ENCODE results near the gene SLC48A1.

GRCh38 chr12:45644452-45645094 lies 84.9 kb upstream of the ARID2 start:
- PRO-cap: unidirectional peak, plus-strand start at chr12:45644704; unidirectional peak, plus-strand start at chr12:45644760

DNA sequence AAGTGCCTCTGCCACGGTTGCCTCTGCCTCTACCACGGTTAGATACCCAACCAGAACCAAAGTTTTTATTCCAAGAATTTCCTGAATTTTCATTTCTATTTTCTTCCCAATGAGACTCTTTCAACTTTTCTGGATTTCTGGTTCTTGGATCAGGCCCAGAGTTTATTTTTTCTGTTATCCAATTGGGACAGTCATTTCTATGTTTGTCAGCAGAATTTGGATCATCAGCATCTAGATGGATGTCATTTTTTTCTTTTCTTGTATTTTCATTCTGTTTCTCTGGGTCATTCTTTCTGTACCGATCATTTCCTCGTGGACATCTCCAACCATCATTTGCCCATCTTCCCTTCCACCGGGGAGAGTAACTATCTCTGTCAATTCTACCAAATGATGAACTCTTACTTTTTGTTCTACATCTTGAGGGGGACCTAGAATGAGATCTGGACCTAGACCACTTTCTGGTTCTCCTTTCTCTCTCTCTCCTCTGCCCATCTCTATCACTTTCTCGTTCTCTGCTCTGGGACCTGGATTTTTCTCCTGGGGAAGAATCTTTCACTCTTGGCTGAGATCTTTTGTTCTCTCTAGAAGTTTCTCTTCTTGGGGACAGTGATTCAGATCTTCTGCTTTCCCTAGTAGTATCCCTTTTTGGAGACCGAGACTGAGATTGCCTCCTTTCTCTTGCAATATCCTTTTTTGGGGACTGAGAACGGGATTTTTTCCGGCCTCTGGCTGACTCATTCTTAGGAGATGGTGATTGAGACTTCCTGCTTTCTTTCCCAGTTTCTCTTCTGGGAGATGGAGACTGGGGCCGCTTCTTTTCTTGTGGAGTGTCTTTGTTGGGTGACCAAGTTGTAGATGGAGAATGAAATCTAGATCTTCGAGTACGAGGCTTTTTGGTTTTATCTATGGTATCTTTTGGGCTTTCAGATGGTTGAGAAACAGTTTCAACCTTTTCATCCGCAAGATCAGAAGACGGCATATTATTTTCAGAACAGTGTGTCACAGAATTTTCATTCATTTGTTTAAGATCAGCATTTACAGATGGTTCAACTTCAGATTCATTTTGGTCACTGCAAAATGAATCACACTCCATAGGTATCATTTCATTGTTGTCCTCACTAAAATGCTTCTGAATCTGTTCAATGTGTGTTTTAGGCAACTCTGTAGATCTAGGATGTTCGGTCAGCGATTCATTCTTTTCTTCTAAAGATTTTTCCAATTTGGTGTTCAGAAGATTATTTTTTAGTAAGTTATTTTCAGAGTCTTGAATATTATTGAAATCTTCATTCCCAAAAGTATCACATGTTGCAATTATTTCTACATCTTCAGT lies 63.5 kb downstream of the SCAF11 start:
- PRO-cap: no peak

DNA sequence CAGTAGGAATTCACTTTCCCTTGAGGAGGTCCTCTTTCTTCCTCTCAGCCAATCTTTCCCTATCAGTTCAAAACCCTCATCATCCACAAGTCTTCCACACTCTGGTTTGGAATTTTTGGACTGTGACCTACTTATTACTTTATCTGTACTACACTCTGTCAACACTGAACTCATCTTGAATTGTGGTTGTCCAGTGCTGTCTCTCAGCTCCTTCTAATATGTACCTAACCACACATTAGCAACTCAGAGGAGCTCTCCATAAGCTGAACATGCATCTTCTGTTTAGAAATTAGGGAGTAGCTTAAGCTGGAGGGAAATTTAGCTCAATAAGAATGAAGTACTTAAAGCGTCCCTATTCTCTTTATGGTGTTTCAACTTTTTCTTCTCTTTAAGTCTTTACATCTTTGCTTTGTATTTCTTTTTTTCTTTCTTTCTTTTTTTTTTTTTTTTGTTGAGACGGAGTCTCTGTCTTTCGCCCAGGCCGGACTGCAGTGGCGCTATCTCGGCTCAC lies 34.8 kb downstream of the SLC38A1 start:
- PRO-cap: no peak

DNA sequence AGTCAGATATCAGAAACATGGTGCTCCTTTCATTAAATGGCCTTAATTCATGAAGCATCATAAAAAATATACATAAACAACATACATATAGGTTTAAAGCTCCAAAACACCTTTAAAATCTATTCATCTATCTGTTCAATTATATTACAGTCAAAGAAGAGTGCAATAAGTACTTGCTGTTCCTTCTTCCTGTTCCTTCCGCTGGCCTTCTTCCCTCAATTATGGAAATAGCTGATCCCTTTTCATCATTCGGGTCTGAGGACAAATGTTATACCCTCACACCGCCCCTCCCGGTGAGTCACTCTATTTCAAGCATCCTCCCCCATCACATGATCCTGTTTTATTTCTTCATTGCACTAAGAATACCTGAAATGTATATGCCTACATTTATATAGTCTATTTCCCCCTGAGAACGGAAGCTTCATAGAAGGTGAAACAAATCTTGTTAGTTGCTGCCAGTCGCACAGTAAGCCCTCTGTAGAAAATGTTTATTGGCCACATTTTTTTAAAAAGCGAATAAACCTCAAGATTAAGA lies 2.5 kb downstream of the SLC38A1 start:
- PRO-cap: no peak

GRCh38 chr12:46269278-46269563 lies 378 bp upstream of the SLC38A1 start:
- PRO-cap: no peak

GRCh38 chr12:46362932-46363355 lies 9.6 kb downstream of the SLC38A2 start:
- PRO-cap: no peak

- PRO-cap: no peak
Measured at GRCh38 chr12:46455824-46456288, 83.3 kb upstream of the SLC38A2 start.

DNA sequence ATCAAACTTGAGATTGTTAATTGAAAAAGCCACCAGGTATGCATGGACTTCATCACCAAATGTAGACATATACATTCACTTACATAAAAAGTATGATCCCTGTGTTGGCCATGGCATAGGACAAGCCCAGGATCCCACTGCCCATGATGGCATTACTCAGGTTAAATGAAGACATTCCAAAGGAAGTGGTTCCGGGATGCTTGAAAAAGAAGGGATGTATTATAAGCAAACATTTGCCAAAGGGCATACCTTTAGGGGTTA lies 38.0 kb downstream of the SLC38A4 start:
- PRO-cap: no peak

- PRO-cap: no peak
Measured at GRCh38 chr12:46803531-46804173, 22.1 kb downstream of the SLC38A4 start.

- PRO-cap: no peak
Measured at GRCh38 chr12:46959484-46960087, 119.8 kb upstream of the PCED1B start.

GRCh38 chr12:47078474-47079203 lies 782 bp upstream of the PCED1B start:
- PRO-cap: unidirectional peak, plus-strand start at chr12:47078797; bidirectional peak, plus-strand start at chr12:47079004, minus-strand start at chr12:47078913

DNA sequence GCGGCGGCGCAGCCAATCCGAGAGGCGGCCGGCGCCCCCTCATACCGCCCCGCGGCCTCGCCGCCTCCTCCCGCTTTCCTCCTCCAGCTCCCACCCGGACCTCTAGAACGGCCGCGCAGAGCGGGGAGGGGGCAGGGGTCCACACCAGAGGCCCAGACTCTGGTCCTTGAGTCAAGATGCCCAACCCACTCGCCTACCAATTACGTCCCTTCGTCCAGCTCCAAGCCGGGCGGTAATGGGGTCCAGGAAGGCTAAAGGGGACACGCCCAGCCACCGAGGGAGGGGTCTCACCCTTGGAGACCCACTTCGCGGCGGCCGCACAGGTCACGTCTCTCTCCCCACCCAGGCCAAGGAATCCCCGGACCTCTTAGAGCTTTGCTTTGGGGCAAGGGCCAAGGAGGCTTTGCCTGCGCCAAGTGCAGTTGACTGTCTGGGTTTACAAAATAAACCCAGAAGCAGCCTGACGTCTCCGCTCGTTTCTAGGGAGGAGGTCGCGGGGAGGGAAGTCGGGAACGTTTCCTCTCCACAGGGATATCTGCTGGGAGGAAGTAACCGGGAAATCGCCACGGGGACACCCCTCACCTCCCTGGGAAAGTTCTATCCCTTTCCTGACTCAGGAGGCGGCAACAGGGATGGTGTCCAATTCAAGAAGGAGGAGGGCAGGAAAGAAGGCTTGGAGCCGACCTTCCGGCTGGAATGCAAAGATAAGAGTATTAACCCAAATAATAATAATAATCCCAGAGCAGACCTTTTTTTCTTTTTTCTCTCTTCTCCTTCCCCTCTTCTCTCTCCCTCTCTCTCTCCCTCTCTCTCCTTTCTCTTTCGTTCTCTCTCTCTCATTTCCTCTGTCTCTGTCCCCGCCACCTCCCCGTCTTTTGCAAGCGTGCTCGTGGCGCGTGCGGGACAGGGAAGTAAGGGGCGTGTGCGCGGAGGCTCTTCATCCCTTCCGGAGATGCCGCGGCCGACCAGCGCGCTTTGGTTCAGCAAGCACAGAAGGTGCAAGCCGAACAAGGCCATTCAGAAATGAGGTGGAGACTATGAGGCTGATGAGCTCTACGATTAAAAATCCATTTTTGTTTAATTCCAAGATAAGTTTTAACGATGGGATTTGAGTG lies 607 bp upstream of the AMIGO2 start:
- PRO-cap: bidirectional peak, plus-strand start at position 105 of the sequence, minus-strand start outside the sequence; bidirectional peak, plus-strand start at position 642 of the sequence, minus-strand start at position 438 of the sequence; bidirectional peak, plus-strand start at position 940 of the sequence, minus-strand start at position 877 of the sequence

GRCh38 chr12:47081124-47081644 lies 1.4 kb upstream of the AMIGO2 start:
- PRO-cap: bidirectional peak, plus-strand start at chr12:47081363, minus-strand start at chr12:47081343

DNA sequence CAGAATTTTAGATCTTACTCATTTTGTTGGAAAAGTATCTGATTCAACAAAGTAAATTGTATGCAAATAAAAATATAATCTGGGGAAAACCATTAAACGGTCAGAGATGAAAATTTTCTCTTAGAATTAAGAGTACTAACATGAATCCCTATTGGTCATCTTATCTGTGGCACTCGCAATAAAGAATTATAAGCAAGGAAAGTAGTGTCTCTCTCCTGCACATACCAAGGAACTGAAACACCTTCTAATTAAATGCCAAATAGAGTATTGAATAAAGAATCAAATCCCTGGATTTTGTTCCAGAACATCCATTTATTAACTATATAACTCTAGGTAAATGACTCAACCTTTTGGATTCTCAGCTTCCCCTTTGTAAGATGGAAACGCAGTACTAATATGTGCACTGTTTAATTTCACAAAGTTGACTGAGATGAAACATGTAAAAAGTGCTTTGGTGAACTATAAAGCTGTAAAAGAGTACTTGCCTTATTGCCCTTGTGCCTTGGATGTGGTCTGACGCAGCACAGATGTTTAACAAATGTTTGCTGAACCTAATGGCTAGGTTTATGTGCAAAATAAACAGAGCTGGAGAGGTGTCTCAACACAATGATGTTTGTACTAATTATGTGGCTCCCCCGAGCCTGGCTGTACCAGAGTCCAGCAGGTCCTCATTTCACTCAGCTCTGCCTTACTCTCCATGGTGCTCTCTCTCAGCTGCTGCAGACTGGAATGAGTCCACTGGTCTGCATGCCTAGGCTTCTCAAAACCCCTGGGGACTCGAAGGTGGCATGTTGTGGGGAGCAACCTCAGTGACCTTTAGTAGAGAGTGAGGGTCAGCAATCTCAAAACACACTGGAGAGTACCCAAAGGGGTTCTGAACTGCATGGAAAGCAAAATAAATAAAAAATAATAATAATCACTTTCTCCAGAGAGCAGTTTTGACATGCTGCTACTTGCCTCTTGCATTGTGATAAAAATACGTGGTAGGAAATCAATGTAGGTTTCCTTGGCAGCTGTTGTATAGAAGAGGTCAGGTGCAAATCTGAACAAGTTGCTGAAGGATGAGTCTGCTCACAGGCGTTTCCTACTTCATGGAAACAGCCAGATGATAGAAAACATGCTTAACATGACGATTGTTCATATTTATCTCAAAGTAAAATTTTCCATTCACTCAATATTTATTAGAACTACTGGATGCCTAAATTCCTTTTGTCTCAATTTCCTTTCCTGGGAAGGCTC lies 8.3 kb upstream of the AMIGO2 start:
- PRO-cap: bidirectional peak, plus-strand start at position 1,049 of the sequence, minus-strand start at position 731 of the sequence

DNA sequence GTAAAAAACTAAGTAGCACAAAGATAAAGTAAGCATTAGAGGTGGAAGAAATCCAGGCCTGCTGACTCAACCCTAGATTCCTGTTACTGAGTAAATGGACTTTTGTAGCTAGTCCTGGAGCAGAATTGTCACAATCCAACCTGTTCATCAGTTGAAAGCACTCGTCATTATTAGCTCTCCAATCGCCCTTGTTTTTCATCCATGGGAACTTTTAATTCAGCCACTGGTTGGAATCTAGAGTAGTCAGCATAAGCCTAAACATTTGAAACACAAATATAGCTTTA lies 139.5 kb upstream of the AMIGO2 start:
- PRO-cap: no peak

DNA sequence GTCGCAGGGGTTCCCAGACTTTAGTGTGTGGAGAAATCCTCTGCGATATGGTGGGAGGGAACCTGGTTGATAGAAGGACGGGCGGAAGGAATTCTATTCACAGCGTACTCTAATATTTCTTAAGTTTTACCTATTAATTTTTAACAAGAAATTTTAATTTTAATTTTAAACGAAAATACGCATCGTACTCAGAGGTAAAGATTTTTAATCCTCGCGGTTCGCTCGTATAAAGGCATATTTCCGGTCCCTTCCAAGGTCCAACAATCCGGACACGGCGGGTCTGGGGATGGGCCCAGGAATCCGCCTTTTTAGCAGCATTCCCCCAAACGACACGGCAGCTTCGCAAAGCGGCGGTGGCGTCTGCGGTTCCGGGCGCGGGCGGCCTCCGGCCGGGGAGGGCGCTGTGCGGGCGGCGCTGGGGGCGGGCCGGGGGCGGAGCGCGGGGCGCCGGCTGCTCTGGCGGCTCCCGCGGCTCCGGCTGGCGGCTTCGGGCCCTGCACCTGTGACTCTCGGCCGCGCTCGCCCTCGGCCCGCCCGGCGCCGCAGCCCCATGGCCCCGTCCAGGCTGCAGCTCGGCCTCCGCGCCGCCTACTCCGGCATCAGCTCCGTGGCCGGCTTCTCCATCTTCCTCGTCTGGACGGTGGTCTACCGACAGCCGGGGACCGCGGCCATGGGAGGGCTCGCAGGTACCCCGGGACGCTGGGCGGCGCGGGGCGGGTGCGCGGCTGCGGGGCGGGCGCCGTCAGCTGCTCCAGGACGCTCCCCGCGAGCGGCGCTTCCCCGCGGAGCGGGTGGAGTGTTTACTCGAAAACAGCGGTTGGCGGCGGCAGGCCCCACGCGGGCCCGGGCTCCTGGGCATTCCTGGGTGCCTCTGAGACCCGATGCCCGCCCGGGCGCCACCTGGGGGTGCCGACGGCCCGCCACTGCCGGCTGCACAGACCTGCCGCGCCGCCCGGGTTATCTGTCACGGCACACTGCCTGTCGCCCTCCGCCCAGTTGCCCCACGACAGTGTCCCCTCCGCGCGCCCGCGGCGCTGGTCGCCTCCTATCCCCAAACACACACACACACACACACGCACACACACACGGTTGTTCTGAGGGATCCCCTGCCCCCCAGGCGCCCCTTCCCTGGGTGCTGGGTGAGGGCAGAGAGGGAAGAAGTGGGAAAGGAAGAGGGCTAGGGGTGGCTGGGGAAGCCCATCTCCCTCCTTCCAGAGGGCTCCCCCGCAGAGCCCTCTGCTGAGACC lies at the start of gene SLC48A1:
Gene SLC48A1 (plus strand): TSS at position 484 of the 1,247 bp plus-strand sequence.
- PRO-cap: bidirectional peak, plus-strand start at position 499 of the sequence, minus-strand start at position 342 of the sequence; unidirectional peak, plus-strand start at position 807 of the sequence

- PRO-cap: no peak
Measured at GRCh38 chr12:47774002-47774273, 900 bp downstream of the SLC48A1 start.

DNA sequence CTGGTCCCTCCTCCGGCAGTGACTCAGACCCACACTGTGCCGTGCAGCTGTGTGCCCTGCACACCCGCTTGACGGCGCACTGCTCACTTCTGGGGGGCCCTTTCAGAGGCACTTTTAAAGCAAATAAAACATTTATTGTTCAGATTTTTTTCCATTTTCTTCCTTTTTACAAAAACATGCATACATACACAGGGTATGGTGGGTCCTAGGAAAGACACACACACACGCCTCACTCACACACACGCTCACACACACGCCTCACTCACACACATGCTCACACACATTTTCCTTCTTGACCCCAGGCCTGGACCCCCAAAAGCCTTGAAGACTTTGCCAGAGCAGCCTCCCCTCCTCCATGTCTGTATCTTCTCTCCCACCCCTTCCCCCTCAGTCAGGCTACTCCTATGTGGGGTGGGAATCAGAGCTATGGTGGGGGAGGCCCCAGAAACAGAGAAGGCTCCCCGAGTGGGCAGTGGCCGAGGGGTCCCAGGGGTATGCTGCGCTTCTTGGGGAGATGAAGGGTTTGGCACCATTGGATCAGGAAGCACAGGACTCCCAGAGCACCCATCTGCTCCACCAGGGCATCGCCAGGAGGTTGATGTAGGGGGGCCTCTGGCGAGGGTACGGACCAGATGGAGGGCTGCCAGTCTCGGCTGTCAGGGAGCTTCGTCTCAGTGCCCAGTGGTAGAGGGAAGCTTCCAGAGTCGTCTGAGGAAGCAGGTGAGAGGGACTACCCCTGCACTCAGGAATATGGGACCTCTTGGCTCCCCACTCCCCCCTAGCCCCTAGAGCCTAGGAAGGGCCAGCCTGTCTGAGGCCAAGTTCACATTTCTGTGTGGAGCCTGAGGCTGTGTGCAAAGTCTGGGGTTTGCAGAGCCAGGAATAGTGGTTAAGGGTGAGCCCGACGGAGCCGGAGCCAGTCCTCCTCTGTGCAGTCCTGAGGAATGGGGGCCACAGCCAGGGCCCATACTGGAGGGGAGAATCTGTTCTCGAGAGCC lies 9.9 kb downstream of the SLC48A1 start:
- PRO-cap: no peak

- PRO-cap: no peak
Measured at GRCh38 chr12:47810202-47810430, 9.6 kb downstream of the HDAC7 start.

DNA sequence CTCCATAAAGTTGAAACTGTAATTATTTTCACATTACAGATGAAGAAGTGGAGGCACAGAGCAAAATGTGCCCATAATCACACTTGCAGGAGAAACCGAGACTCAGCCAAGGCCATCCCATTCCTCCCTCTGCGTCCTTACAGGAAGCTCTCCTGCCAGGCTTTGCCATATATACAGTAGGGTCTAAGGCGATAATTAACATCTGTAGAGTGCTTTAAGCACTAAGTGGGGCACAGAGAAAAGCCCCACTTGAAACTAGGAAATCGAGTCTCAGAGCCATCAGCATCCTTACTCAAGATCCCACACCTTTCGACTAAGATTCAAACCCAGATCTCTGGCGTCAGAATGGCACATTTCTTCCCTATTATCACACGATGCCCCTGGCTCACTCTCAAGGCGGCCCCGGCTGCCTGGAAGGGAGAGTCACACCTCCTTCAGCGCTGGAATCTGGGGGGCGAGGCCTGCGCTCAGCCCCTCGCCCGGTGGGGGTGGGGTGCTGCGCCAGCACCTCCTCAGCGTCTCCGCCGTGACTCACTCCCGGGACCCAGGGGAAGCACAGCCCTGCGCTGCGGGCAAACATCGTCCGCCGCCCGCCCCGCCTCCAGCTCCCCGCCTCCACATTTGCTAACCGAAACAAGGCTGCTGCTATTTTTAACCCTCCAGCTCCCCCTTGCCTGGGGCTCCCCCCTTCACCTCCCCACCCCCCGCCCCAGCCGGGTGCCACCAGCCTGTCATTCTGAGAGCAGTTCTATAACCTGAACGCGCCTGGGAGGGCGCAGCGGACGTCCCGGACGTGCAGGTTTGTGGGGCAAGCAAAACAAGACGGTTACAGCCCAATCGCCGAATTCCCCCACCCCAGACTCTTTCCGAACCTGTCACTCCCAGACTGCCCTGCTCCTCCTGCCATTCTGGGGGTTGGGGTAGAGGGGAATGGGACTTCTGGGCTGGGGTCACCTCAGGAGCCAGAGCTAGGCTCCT lies 6.9 kb downstream of the HDAC7 start:
- PRO-cap: bidirectional peak, plus-strand start at position 534 of the sequence, minus-strand start at position 546 of the sequence

All from fallopian tube (tissue), 1 donor.